Esophagus squamous epithelium (tissue), 4 donors: ENCODE measurements around the gene NSD2.

- PRO-cap, result no peak
- RAMPAGE, long total RNA, 4 experiments, result no peak in any of the 4 experiments
Measured at GRCh38 chr4:1767562-1768344, 25.3 kb upstream of the FGFR3 start.

- PRO-cap, result no peak
- RAMPAGE, long total RNA, 4 experiments, result no peak in any of the 4 experiments
Measured at GRCh38 chr4:1794380-1794816, 1.3 kb downstream of the FGFR3 start.

DNA sequence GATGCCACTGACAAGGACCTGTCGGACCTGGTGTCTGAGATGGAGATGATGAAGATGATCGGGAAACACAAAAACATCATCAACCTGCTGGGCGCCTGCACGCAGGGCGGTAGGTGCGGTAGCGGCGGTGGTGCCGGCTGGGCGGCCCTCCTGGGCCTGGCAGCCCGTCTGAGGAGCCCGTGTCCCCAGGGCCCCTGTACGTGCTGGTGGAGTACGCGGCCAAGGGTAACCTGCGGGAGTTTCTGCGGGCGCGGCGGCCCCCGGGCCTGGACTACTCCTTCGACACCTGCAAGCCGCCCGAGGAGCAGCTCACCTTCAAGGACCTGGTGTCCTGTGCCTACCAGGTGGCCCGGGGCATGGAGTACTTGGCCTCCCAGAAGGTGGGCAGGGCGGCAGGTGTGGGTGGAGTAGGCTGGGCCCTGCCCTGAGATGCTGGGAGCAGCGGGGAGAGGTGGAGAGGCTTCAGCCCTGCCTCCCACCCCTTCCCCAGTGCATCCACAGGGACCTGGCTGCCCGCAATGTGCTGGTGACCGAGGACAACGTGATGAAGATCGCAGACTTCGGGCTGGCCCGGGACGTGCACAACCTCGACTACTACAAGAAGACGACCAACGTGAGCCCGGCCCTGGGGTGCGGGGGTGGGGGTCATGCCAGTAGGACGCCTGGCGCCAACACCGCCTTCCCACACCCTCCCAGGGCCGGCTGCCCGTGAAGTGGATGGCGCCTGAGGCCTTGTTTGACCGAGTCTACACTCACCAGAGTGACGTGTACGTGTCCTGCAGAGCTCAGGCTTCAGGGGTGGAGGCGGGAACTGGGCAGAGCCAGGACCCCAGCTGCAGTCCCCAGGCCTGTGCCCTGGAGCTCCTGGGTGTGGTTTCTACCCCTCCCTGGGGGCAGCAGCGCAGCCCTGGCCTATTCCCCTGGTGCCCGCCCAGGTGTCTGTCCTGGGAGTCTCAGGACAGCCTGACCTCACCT lies 12.8 kb downstream of the FGFR3 start:
- PRO-cap, result no peak
- RAMPAGE, long total RNA, 4 experiments, result no peak in any of the 4 experiments

DNA sequence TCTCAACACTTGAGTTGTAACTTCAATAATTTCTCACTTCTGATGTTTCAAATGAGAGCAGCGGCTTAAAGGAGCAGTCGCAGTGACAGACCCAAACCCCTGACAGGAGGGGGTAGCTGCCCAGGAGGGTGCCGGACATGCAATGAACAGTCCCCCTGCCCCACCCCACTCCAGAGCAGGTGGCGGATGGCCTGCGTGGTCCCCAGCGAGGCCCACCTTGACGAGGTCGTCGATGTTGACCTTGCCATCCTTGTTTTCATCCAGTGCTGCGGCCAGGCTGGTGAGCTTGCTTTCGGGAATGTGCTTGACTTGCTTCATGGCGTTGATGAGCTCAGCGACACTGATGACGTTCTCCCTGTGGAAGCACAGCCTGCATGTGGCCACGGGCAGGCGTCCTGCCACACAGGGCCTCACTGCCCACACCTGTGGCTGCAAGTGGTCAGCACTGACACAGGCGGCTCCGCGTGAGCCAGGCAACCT lies 22.4 kb downstream of the FGFR3 start:
- PRO-cap, result no peak
- RAMPAGE, long total RNA, 4 experiments, result no peak in any of the 4 experiments

GRCh38 chr4:1819806-1820176 lies 26.7 kb downstream of the FGFR3 start:
- PRO-cap, result no peak
- RAMPAGE, long total RNA, 4 experiments, result no peak in any of the 4 experiments

- PRO-cap, result bidirectional peak, plus-strand start at chr4:1871061, minus-strand start at chr4:1870980; bidirectional peak, plus-strand start at chr4:1871381, minus-strand start at chr4:1871084
- RAMPAGE, long total RNA, 4 experiments, result start-site peak on the plus strand in 1 of 4 experiments, at chr4:1871443-1871484 at its widest, 11 reads per replicate
Measured at GRCh38 chr4:1870675-1871760, at the start of gene NSD2. NSD2 (plus strand) TSS chr4:1871393.

DNA sequence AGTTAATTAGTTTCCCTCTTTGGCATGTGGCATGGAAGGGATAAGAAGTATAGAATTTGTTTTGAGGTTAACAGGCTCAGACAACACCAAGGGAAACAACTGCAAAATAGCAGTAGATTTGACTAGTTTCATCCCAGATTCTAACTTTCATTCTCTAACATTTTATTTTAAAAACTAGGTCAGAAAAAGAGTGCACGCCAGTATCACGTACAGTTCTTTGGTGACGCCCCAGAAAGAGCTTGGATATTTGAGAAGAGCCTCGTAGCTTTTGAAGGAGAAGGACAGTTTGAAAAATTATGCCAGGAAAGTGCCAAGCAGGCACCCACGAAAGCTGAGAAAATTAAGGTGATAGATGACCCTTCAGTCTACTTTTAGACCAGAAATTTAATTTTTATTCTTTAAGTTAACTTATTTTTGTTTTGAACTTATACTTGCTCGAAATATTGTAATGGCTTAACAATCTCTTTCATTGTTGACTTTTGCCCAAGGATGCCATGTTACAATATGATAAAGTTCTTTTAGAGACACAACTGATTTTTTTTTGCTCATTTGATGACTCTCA lies 45.6 kb downstream of the NSD2 start:
- PRO-cap, result no peak
- RAMPAGE, long total RNA, 4 experiments, result no peak in any of the 4 experiments

GRCh38 chr4:1964534-1965474 lies 44.0 kb downstream of the NELFA start:
- PRO-cap, result no peak
- RAMPAGE, long total RNA, 4 experiments, result no peak in any of the 4 experiments

- PRO-cap, result no peak
- RAMPAGE, long total RNA, 4 experiments, result no peak in any of the 4 experiments
Measured at GRCh38 chr4:1991328-1992323, 17.1 kb downstream of the NELFA start.

GRCh38 chr4:2239841-2240760 lies 1.8 kb downstream of the HAUS3 start:
- PRO-cap, result no peak
- RAMPAGE, long total RNA, 4 experiments, result no peak in any of the 4 experiments

GRCh38 chr4:2260284-2260820 lies 1.6 kb downstream of the MXD4 start:
- PRO-cap, result no peak
- RAMPAGE, long total RNA, 4 experiments, result no peak in any of the 4 experiments

DNA sequence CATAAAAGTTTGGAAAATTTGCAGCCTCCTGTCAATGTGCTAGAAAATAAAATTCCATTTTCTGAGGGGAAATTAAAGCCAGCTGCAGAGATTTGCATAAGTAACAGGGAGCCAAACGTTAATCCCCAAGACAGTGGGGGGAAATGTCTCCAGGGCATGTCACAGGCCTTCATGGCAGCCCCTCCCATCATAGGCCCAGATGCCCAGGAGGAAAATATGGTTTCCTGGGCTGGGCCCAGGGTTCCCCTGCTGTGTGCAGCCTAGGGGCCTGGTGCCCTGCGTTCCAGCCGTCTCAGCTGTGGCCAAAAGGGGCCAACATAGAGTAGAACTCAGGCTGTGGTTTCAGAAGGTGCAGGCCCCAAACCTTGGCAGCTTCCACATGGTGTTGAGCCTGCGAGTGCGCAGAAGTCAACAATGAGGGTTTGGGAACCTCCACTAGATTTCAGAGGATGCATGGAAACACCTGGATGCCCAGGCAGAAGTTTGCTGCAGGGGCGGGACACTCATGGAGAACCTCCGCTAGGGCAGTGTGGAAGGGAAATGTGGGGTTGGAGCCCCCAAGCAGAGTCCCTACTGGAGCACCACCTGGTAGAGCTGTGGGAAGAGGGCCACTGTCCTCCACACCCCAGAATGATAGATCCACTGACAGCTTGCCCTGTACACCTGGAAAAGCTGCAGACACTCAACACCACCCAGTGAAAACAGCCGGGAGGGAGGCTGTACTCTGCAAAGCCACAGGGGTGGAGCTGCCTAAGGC lies 9.5 kb downstream of the RNF4 start:
- PRO-cap, result no peak
- RAMPAGE, long total RNA, 4 experiments, result no peak in any of the 4 experiments

GRCh38 chr4:2497892-2498264 lies 29.0 kb downstream of the RNF4 start:
- PRO-cap, result no peak
- RAMPAGE, long total RNA, 4 experiments, result no peak in any of the 4 experiments

- PRO-cap, result no peak
- RAMPAGE, long total RNA, 4 experiments, result no peak in any of the 4 experiments
Measured at GRCh38 chr4:2597341-2597775, 60.9 kb downstream of the FAM193A start.

- PRO-cap, result no peak
- RAMPAGE, long total RNA, 4 experiments, result no peak in any of the 4 experiments
Measured at GRCh38 chr4:2671603-2671826, 84.6 kb downstream of the TNIP2 start.

- PRO-cap, result no peak
- RAMPAGE, long total RNA, 4 experiments, result no peak in any of the 4 experiments
Measured at GRCh38 chr4:2699759-2700593, 56.2 kb downstream of the TNIP2 start.

- PRO-cap, result no peak
- RAMPAGE, long total RNA, 4 experiments, result no peak in any of the 4 experiments
Measured at GRCh38 chr4:2722108-2722671, 33.9 kb downstream of the TNIP2 start.

DNA sequence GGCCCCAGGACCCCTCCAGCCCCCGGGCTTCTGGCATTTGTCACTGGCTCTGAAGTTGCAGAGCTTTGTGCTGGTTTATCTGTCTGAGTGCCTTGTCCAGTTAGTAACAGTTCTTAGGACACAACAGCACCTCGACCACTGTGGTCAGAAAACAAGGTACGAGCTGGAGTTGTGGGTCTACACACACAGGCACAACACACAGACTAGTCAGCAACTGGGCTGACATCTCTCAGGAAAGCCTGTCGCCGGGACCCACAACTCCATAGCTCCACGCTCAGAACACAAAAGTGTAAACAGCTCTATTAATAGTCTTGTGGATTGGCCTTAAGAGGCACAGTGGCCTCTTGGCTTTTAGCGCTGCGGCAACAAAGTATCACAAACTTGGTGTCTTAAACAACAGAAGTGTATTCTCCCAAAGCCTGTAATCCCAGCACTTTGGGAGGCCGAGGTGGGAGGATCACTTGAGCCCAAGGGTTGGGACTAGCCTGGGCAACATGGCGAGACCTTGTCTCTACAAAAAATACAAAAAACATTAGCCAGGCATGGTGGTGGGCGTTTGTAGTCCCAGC lies 5.0 kb downstream of the TNIP2 start:
- PRO-cap, result no peak
- RAMPAGE, long total RNA, 4 experiments, result no peak in any of the 4 experiments

- PRO-cap, result bidirectional peak, plus-strand start at chr4:2796297, minus-strand start at chr4:2796203; bidirectional peak, plus-strand start at chr4:2796781, minus-strand start at chr4:2796666
- RAMPAGE, long total RNA, 4 experiments, result no peak in any of the 4 experiments
Measured at GRCh38 chr4:2796034-2797113, 3.5 kb downstream of the SH3BP2 start.

DNA sequence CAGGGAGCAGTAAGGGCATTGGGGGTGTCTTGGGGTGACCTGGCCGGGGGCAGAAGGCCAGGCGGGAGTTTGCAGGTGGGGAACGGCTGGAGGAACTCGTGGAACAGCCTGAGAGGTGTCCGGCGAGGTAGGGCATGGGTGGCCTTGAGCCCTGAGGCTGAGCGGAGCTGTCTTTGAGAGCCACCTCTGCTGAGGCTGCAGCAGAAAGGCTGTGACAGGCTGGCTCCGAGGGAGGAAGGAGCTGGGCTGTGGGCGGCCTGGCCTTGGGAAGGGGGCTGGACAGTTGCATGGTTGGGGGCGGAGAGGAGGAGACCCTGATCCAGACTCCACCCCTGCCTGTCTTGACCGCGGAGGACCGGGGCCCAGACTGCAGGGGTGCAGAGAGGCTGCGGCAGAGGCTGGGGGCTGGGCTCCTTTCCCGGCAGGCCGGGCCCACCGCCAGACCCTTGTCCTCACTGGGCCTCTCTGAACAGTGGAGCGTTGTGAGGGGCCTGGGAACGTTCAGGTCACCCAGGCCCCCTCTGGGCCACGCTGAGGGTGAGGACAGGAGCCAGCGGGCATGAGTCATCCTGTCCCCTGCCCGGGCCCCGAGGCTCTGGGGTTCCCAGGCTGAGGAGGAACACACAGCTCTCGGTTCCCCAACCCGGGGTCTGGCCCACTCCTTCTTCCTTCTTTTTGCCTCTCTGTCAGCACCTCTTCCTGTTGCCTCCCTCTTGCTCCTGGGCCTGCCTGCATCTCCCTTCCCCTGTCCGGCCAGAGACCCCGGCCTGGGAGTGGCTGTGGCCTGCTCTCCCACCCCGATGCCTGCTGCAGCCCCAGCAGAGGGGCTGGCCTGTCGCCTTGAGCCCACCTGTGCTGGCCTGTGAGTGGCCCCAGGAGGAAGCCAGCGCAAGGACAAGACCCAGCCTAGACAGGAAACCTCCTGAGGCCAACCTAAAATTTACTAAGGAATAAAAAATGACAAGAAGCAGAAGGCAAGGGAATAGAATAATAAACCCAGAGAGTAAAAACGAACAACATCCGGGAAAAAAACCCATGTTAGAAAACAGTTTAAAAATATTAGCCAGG lies 8.2 kb downstream of the SH3BP2 start:
- PRO-cap, result bidirectional peak, plus-strand start at position 387 of the sequence, minus-strand start at position 211 of the sequence; bidirectional peak, plus-strand start at position 673 of the sequence, minus-strand start at position 597 of the sequence
- RAMPAGE, long total RNA, 4 experiments, result no peak in any of the 4 experiments